ENCODE measurements around a stretch of chr14.

GRCh38 chr14:104171908-104172602 lies 33.7 kb downstream of the KIF26A start:
- PRO-cap, result no peak

GRCh38 chr14:104185040-104185640 lies 46.8 kb downstream of the KIF26A start:
- PRO-cap, result no peak

GRCh38 chr14:104223836-104224269 lies 85.5 kb downstream of the KIF26A start:
- PRO-cap, result no peak

GRCh38 chr14:104225092-104225434 lies 86.7 kb downstream of the KIF26A start:
- PRO-cap, result no peak

DNA sequence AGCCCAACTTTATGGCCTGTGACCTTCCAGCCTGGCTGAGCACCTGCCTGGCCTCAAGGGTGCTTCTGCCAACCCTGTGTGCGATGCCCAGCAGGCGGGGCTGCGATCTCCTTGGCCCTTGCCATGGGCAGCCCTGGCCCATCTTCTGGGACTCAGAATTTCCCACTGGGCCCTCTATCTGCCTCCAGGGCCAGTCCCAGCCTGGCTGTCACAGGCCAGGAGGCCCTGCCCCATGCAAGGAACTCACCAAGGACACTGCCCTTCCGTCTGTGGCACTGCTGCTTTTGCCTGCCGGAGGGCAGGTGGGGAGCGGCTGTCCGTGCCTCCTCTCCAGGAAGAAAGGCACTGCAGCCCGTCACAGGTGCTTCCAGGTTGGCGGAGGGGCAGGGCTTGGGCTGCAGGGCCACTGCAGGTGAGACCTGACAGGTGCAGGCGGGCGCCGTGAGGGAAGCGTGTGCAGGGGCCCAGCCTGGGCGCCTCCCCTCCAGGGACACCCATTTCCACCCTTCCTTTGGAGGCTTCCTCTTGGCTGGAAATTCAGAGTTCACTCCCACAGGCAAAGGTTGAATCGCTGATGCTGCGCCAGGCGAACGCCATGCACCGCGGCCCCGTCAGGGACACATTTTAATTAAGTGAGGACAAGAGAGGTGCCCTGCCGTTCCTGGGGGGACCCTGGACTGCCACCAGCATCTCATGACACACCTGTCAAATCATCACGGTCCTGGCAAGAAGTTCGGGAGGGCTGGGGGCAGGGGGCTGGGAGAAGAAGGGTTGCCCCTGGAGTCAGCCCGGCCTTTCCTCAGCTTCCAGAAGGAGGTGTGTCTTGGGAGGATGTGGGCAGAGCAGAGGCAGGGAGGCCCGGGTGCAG lies 178.0 kb downstream of the KIF26A start:
- PRO-cap, result no peak

GRCh38 chr14:104677970-104678351 lies 11.5 kb upstream of the INF2 start:
- PRO-cap, result bidirectional peak, plus-strand start at chr14:104678162, minus-strand start at chr14:104678131

GRCh38 chr14:104680857-104681663 lies 8.4 kb upstream of the INF2 start:
- PRO-cap, result bidirectional peak, plus-strand start at chr14:104681133, minus-strand start at chr14:104681067

DNA sequence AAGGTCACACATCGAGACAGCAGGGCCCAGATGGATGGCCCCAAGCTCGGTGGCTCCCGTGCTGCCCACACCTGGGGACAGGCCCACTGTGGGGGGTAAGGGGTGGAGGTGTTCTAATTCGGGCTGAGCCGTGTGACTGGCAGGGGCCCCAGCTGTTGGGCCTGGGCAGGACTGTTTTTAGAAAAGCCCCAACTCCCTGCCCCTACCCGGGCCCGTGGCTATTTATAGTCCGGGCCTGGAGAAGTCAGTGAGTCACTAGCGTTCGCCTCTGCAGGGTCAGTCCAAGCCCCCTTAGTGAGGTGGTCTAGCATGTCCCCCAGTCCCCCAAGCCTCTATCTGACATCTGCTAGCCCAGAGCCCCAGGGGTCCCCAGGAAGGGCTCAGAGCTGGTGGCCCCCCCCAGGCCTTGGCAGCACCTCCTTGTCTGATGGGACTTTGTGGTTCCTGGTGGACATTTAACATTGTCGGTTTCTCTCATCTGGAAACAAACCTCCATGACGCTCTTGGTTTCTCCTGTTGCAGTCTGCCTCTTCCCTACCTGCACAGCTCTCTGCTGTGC lies 1.9 kb upstream of the ADSS1 start:
- PRO-cap, result no peak

DNA sequence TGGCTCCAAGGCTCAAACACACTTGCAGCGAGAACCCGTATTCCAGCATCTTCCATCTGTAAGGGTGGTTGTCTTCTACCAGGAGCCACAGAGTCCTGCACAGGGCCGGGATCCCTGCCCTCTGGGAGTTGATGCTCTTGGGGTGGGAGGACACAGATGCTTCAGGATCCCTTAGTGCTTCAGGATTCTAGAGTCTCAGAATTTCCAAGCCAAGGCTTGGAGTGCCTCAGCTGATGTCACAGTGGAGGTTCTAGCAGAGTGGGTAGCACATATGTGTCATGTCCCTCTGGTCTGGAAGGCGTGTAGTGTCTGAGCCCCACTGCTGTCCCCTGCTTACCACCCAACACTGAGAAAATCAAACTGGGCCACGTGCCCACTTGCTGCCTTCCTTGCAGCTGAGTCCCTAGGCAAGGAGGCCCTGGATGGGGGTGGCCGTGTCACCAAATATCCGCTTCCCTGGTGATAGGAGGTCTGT lies 7.2 kb upstream of the SIVA1 start:
- PRO-cap, result no peak

- PRO-cap, result no peak
Measured at GRCh38 chr14:104857021-104857639, 7.9 kb upstream of the CEP170B start.

- PRO-cap, result no peak
Measured at GRCh38 chr14:104895632-104896355, 28.9 kb upstream of the PLD4 start.

DNA sequence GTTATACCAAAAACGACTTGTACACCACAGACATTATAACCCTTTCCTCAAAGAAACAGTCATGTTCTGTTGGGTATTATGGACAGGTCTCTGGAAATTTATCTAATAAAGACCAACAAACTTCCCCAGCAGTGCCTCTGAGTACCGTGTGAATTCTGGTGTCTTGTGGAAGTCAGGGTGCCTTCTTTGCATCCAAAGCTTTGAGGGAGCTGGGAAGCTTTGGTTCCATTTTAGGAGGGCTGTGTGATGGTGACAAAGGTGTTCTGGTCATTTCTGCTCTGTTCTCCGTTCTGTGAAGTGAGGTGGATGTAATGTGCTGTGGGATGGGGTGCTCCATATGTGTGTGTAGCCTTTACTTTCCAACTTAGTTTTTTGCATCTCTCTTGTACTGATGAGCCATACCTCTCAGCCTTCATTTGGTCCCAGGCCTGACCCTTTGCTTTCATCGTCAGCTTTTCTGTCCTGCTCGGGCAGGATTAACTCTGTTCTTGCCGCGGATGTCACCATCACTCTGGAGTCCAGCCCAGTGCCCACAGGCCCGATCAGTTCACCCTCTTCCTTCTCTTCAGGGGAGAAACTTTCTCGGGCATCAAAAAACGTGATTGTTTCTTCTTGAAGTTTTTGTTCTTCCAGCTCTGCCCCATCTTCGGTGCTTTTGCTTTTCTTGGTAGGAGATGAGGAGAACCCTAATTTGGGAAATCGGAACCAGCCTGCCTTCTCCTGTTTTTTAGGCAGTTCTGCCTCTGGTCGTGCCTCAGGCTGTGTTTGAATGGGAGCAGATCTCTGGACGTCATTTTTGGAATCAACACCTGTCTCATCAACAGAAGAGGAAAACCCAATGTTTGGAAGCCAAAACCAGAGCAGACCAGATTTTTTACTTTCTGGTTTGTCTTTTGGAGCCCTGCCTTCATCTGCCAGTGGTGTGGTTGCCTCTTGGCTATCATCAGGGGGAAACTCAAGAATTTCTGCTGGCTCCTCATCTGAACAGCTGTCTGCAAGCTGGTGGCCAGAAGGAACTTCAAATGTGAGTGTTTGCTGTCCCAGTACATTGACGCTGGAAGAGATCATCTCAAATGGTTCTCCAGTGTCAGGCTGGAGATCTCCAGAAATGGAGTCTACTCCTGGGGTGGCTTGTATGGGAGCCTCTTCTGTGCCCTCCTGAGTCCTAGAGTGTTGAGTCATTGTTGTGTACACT lies 13.4 kb downstream of the PLD4 start:
- PRO-cap, result no peak

- PRO-cap, result bidirectional peak, plus-strand start at chr14:104972789, minus-strand start at chr14:104972699
Measured at GRCh38 chr14:104972086-104972936, 5.9 kb downstream of the AHNAK2 start.

- PRO-cap, result no peak
Measured at GRCh38 chr14:105050128-105050897, 14.9 kb downstream of the GPR132 start.

DNA sequence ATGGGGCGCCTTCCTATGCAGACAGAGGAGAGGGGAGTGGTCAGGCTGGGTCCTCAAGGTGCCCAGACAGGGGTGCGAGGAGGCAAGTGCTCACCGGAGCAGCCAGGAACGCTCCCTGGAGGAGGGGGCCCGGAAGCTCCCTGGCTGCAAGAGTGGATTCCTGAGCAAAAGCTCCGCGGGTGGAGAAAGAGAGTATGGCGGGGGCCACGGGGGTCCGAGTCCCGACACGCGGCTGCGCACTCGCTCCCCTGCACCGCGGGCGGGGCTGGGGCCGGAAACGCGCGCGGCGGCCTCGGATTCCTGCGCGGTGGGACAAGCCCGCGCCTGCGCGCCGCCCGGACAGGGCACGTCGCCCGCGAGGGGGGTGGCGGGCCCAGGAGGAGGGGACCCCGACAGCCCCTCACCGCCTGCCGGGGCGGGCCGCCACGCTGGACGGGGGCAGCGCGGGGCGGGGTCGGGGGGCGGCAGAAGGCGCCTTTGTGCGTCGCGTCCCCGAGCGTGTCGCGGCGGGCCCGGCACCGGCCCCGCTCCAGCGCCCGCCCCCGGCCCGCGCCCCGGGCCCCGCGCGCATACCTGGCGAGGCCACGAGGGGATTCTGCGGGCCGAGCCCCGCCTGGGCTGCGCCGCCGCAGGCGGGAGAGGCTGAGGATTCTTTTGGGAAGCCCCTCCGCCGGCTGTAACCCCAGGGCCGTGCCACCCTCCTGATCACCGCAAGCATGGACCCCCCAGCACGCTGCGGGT lies 27.9 kb upstream of the GPR132 start:
- PRO-cap, result bidirectional peak, plus-strand start at position 342 of the sequence, minus-strand start at position 242 of the sequence

GRCh38 chr14:105124303-105125035 lies 44.1 kb downstream of the JAG2 start:
- PRO-cap, result no peak

DNA sequence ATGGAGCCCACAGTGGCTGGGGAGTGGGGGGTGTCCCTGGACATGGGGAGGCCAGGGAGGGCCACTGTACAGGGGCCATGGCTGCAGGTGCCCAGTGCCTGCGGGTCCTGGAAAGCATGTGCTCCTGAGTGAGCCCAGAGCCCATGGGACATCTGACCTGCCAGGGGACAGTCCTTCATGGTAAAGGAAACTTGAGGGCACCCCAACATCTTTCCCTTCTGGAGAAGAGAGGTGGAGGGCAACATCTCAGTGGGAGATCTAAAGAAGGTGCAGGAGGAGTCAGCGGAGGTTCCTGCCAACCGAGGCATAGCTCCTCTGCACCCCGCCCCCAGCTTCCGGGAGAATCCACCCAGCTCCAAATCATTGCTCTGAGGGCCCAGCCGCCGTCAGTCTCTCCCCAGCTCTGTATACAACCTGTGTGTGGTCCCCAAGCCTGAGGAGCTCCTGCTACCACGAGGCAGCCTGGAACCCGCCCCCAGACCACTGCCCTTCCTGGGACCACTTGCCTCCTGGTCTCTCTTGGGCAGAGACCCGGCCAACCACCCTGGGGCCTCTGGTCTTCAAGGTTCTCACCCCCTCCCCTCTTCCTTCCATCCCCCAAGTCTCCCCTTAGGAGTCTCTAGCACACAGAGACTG lies 12.8 kb upstream of the NUDT14 start:
- PRO-cap, result no peak

GRCh38 chr14:105202575-105203160 lies 21.6 kb upstream of the NUDT14 start:
- PRO-cap, result no peak

GRCh38 chr14:105315087-105315873 lies 732 bp downstream of the PACS2 start:
- PRO-cap, result bidirectional peak, plus-strand start at chr14:105315633, minus-strand start at chr14:105315632

DNA sequence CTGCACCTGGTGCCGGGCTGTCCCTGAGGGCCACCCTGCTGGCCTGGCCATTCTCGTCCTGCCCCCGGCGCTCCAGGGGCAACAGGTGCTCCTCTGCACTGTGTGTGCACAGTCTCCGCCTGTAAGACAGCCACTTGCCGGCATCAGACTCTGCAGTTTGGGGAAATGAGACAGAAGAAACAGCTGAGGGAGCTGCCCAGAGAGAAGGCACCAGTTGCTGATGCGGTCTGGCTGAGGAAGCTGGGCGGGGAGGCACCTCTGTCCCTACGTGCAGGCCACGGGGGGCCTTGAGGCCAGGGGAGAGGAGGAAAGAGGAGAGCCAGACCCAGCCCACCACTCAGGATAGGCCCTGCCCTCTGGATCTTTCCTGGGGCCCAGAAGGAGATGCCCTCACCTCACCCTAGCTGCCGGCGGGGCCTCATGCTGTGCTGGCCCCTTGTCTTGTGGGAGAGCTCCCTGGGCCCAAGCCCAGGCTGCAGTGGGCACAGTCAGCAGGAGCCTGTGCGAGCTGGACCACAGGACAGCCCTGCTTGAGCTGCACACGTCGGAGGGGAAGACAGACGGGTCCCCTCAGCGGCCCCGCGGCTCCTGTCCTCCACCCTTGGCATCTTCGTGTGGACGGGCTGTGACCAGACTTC lies 9.6 kb upstream of the TEX22 start:
- PRO-cap, result no peak